HEK293 (cell line): ENCODE measurements around a stretch of chr12.

GRCh38 chr12:25051455-25052160 lies 898 bp upstream of the IRAG2 start:
- PRO-cap: no peak
- RRBS, 2 experiments: no CpG with 5 or more reads among the region's 6 CpGs

- PRO-cap: no peak
- RRBS, 2 experiments: no CpG with 5 or more reads among the region's 4 CpGs
These were observed 4.3 kb downstream of the IRAG2 start for GRCh38 chr12:25056440-25057484.

DNA sequence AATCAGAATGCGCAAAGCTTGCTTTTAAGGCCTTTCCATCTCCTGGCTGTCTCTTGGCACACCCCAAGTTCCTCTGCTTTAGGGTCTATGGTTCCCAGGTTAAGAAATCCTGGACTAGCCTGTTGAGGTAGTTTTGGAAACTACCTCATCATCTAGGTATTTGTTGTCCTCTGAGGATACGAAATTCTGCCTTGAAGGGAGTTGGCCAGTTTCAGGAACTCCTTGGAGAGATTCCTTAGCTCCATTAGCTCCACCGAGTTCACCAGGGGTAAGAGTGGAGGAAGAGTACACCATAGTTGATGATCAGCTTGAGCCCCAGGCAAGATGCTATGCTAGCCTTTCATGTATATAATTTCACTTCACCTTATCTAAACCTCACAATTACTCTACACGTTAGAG lies 96.9 kb upstream of the KRAS start:
- PRO-cap: no peak
- RRBS, 2 experiments: no CpG with 5 or more reads among the region's 4 CpGs

GRCh38 chr12:26122914-26124006 lies 1.6 kb downstream of the BHLHE41 start:
- PRO-cap: bidirectional peak, plus-strand start at chr12:26123410, minus-strand start at chr12:26123270
- RRBS, 2 experiments: no CpG with 5 or more reads among the region's 44 CpGs

DNA sequence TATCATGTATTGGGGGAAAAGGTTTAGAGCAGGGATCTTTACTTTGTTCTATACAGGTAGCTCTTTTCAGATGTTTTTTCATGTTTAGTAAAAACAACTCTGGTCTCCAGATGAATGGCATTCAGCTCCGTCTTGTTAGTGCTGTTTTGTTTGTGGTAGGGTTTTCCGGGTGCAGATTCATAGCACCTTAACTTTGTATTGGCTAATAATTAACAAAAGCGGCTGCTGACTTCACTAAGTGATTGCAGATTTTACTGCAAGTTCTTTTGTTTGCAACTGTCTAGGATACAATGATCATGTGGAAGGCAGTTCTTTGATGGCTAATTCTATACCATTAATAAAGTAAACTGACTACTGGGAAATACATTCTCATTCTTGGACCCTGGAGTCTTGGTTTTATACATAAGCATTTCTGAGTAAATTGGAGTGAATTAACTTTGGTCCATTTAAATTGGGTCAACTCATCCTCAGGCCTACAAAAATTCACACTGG lies 32.2 kb upstream of the BHLHE41 start:
- PRO-cap: no peak
- RRBS, 2 experiments: no CpG with 5 or more reads among the region's 3 CpGs

DNA sequence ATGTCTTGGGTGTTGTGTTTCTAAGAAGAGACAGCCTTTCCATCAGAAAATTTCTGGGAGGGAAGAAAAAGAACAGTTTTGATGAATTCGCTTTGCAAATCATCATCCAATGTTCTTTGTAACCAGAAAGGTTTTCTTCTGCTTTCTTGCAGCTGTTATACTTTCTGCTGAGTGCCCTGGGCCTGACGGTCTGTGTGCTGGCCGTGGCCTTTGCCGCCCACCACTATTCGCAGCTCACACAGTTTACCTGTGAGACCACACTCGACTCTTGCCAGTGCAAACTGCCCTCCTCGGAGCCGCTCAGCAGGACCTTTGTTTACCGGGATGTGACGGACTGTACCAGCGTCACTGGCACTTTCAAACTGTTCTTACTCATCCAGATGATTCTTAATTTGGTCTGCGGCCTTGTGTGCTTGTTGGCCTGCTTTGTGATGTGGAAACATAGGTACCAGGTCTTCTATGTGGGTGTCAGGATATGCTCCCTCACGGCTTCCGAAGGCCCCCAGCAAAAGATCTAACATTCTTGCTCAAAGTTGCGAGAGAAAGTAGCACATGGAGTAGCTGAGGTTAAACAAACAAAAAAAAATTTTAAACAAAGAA lies 35.3 kb downstream of the SSPN start:
- PRO-cap: no peak
- RRBS, 2 experiments: no CpG with 5 or more reads among the region's 15 CpGs

- PRO-cap: no peak
- RRBS, 2 experiments: no CpG with 5 or more reads among the region's 9 CpGs
These were observed 92.1 kb downstream of the SSPN start for GRCh38 chr12:26287474-26287884.

GRCh38 chr12:26289977-26290362 lies 94.6 kb downstream of the SSPN start:
- PRO-cap: no peak
- RRBS, 2 experiments: no CpG with 5 or more reads among the region's 4 CpGs

DNA sequence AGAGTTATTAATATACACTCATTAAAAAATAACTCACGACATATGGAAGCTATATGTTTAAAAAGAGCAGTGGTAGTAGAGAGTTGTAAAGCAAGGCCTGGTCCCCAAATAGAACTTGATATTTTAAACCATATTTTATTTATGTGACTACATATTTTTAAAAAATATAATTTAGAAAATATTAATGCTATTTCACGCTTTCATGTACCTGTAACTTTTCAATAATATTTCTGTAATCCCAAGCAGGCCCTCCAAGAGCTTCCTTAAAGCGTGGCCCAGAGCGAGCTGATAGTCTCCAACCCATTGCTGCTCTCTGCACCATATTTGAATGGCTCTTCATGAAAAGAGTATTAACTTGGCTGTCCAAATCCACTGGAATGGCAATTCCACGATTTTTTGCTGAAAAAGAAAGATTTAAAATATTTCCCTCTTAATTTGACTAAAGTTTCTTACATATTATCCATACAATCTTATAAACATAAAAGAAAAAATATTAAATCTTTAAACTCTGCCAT lies 271.4 kb downstream of the ITPR2 start:
- PRO-cap: no peak
- RRBS, 2 experiments: no CpG with 5 or more reads among the region's 5 CpGs

DNA sequence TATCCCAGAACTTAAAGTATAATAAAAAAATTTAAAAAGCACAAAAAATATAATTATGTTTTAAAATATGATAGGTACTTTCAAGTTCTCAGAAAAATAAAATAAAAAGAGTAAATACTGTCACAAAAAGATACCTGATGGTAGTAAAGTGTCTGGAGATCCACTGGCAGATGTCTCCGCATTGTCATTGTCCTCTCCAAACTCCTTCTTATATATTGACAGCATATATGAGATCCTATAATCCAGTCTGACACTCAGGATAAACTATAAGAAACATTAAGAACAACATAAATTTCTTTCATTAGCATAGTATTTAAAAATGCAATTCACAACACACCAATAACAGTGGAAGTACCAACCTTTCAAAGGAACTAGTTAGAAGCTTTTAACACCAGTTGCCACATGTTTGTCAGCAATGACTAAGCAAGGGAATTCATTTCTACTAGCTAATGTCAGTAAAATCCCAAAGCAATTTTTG lies 205.1 kb downstream of the ITPR2 start:
- PRO-cap: no peak
- RRBS, 2 experiments: no CpG with 5 or more reads among the region's 1 CpG

DNA sequence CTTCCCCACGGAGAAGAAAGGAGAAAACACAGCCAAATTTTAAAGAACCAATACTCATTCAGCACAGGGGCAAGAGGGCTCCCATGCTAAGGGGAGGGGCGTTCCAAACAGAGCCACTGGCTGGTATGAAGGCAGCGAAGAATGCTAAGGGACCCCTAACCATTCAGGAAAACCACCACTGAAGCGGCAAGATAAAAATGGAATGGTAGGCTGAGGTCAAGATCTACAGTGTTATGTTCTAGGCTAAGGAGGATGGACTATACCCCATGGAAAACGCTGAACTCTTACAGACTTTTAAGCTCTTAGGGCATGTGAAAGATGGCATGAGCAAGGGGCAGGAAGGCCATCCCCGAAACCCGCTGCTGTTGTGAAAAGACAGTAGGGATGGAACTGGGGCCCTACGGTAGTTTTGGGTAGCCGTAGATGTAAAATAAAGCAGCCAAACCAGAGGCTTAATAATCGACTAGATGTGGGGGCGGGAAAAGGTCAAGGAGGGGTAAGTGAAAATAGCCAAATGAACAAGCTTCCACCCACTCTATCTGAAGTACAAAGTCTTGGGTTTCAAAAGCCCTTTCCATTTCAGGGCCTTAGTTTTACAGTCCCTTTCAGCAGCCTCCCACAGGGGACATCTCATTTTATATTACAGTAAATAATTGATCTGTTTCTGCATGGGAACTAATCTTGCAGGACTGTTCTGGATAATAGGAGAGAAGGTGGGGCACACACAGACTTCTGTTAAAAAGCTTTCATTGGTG lies 105.0 kb downstream of the ITPR2 start:
- PRO-cap: no peak
- RRBS, 2 experiments: no CpG with 5 or more reads among the region's 11 CpGs

GRCh38 chr12:26821219-26821868 lies 11.7 kb downstream of the ITPR2 start:
- PRO-cap: no peak
- RRBS, 2 experiments: no CpG with 5 or more reads among the region's 4 CpGs

- PRO-cap: no peak
- RRBS, 2 experiments: no CpG with 5 or more reads among the region's 6 CpGs
These were observed 51.9 kb upstream of the STK38L start for GRCh38 chr12:27191993-27192739.

DNA sequence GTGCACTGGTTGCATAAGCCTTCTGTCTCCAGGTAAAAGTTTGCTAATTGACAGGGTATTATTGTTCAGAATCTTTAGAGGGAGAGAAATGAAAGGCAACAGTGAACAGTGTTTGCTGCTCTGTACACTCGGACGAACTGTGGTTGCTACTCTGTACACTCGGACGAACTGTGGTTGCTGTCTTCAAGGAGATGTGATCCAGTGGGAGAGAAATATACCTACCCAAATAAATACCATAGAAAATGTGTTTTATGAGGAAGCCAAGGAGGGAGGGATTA lies 2.6 kb downstream of the STK38L start:
- PRO-cap: no peak
- RRBS, 2 experiments: no CpG with 5 or more reads among the region's 4 CpGs

GRCh38 chr12:27277601-27278281 lies 33.7 kb downstream of the STK38L start:
- PRO-cap: no peak
- RRBS, 2 experiments: no CpG with 5 or more reads among the region's 1 CpG

GRCh38 chr12:27779688-27780074 lies 352 bp upstream of the KLHL42 start:
- PRO-cap: bidirectional peak, plus-strand start at chr12:27779998, minus-strand start at chr12:27779947
- RRBS, 2 experiments: 1 to 2% methylated on average over 25 to 29 of the region's 43 CpGs

- PRO-cap: no peak
- RRBS, 2 experiments: 17 to 64% methylated on average over 4 of the region's 44 CpGs
These were observed 1.4 kb downstream of the PTHLH start for GRCh38 chr12:27970696-27971871.

- PRO-cap: no peak
- RRBS, 2 experiments: no CpG with 5 or more reads among the region's 6 CpGs
These were observed 1.5 kb downstream of the CCDC91 start for GRCh38 chr12:28191551-28192316.

DNA sequence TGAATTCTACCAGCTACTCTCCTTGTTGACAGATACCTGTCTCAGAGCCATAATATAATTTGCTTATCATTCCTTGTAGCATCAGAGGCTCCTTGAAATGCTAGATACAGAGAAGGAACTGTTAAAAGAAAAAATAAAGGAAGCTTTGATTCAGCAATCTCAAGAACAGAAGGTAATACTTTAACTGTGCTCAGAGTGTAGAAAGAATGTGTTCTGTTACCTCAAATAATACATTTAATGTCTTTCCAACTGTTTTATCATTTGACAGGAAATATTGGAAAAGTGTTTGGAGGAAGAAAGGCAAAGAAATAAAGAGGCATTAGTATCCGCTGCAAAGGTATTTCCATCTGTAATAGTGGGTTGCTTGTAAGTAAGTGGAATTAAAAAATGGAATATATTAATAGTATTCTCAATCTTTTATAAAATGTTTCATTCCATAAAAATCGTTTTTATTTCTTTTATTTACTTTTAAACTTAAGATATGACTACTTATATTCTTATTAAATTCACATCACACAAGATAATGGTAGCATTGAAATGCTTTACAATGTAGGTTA lies 259.9 kb downstream of the CCDC91 start:
- PRO-cap: no peak
- RRBS, 2 experiments: no CpG with 5 or more reads among the region's 2 CpGs

DNA sequence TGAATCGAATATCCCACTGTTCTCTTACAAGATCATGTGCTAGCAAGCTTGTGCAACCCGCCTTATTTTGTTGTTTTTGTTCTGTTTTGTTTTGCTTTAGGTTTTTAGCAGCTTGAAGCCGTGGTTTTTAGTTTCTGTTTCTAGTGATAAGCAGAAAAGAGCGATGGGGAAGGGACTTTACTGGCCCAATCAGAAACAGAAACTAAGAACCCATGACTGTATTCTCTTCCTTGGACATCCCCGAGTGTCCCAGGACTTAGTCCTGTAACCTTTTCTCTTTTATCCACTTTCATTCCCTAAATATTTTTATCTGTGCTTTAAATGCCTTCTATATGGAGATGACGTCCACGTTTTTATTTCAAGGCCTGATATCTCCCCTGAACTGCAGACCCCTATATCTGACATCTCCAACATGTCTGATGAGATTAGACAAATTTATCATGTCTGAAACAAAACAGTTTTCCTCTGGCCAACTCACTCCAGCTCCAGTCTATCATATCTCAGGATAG lies 353.1 kb downstream of the CCDC91 start:
- PRO-cap: no peak
- RRBS, 2 experiments: no CpG with 5 or more reads among the region's 7 CpGs